ENCODE measurements around a stretch of chr9.

GRCh38 chr9:133358079-133358702 is 1.8 kb downstream of the SURF2 start:
- RAMPAGE, long total RNA = no peak
- RRBS = no CpG with 5 or more reads among the region's 14 CpGs

DNA sequence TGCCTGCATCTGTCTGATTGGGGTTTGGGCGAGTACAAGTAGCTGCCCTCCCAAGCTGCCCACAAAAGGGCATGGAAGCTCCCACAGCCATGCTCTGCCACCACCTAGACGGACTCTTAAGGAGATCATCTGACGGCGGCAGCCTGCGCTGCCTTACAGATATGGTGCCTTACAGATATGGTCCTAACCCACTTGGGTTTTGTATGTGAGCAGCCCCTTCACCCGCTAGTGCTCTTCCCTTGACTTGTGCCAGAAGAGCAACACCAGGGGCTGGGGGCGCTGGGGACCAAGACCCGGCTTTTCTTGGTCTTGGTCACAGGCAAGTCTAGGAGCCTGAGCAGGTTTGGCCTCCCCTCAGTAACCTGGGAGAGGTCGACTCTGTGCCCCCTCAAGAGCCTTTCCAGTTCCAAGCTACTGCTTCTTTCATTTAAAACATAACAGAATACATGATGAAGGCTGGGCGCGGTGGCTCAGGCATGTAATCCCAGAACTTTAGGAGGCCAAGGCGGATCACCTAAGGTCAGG is 2.9 kb downstream of the SURF4 start:
- RAMPAGE, long total RNA = no peak
- RRBS = no CpG with 5 or more reads among the region's 12 CpGs

DNA sequence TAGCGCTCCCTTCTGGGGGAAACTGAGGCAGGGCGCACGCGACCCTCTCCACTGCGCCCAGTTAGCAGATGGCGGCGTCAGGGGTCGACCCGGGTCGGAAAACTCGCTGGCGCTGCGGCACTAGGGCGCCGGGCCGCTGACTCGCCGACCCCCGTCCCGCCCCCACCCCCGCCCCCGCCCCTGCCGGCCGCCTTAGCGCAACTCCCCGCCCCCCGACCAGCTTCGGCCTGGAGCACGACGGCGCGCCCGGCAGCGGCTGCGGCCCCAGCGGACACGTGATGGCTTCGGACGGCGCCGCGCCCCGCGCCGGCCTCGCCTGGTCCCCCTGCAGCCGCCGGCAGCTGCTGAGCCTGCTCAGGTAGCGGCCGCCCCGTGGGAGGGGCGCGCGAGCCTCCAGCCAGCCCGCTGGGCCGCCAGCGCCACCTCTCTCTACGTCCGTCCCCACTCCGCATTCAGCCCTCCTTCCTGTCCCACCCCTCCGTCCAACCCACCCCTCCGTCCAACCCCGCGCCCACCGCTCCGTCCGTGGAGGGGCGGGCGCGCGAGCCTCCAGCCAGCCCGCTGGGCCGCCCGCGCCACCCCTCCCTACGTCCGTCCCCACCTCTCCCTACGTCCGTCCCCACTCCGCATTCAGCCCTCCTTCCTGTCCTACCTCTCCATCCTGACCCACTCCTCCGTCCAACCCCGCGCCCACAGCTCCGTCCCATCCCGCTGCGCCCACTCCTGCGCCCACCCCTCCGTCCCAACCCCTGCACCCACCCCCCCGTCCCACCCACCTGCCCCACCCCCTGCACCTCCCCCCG is 6.4 kb downstream of the ADAMTS13 start:
- RAMPAGE, long total RNA = no peak
- RRBS = 1% methylated on average over 35 of the region's 90 CpGs

DNA sequence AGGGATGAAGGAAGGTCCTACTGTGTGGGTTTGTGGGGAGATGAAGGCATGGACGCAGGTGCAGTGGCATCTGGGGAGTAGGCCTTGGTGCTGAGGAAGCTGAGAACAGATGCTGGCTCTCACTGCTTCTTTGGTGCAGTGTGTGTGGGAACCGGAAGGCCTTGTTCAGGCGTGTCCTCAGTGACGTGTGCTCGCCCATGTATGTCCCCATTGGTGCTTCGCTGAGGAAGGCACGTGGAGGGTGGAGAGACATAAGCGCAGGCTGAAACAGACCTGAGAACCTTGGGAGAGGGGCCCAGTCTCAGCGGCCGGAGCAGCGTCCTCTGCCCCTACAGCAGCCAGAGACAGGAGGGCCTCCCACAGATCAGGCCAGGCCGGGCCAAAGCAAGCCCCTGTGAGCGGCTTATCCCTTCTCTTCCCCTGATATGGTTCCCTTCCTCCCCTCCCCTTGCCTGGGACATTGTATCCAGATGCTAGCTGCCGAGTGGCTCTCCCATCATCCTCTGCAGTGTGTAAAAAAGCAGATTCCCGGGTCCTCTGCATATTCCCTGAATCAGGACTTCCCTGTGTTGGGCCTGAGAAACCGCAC is 18.8 kb upstream of the CACFD1 start:
- RAMPAGE, long total RNA = no peak
- RRBS = 76% methylated on average over 3 of the region's 16 CpGs

GRCh38 chr9:133539072-133539884 is 4.8 kb downstream of the ADAMTSL2 start:
- RAMPAGE, long total RNA = no peak
- RRBS = 8% methylated on average over 14 of the region's 47 CpGs

DNA sequence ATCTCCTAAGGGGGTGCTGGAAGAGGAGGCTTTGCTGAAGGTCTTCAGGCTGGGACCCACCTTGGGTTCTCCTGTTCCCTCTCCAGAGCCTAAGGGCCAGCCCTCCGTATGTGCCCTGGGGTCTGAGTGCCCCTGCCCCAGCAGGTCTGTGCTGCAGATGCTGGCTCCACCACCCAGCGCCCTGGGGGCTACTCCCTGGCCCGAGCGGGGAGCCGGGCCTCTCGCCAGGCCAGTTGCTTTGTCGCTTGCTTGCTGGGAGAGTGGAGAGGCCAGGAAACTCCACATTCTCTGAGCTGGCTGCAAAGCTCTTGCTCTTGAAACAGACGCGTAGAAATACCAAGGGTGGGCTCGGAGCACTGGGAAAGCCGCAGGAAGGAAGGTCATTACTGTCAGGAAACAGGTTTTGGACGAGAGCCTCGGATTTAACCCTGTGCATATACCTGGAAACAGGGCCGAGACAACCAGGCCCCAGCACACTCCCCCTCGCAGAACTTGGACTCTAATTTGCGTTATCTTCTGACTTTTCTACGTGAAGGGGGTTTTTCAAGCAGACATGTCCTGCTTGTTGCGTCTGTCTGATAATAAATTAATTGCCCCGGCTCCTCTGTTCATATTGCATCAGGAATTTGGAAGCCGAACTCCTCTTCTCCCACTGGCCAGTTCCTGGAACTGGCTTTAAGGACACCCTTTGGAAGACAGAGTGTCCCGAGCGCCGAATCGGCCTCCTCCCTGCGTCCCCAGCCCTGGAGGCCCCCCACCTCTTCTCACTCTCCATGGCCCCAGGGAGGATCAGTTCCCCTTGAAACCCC is 11.1 kb downstream of the ADAMTSL2 start:
- RAMPAGE, long total RNA = no peak
- RRBS = no CpG with 5 or more reads among the region's 25 CpGs

DNA sequence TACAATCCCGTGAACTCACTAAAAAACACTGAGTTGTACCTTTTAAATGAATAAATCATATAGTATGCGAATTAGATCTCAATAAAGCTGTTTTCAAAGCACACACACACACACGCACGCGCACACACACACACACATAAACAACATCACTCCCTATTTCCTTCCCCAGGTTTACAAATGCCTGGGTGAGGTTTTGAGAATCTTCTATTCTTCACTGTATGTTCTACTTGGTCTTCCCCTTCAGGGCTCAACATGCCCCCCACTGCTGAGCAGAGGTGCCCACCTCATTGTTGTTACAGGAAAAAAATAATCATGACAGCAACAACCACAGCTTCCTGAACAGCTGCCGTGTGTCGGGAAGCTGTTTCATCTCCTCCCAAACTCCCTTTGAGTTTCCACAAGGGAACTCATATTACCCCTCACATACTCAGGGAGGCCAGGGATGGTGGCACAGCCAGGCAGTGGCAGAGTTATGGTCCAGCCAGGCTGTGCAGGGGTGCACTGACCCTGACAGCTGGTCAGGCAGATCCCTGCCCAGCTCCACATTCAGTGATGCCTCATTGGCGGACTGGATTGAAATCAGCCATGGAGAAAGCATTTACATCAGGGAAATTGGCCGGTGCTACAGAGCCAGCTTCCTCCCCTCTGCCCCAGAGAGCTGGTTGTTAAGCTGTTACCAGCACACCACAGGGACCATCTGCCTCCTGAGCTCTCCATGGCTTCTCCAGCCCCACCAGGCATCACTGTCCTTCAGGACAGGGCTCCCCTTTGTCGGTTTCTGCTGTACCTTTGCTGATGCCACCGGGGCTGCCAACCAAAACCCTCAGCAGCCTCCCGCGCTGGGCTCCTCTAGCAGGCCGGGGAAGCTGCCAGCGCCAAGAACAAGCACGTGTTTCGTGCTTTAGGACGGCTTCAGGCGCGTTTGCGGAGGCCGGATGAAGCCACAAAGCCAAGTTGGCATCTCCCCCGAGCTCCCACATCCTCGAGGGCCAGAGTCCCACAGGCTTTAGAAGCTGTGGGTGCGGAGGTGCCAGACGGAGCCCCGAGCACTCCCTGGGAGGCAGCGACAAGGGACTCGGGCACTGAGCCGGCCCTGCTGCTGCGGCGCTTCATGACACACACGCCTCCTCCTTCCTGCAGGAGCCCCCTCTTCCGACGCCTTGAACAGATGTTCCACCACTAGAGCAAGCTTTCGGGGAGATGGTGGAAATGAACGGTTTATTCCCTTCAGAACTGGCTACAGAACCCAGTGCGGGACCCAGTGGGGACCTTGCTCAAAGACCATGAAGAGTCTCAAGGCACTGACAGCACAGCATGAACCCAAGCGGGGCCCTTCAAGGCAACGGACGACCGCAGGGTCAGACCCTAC is 37.1 kb downstream of the SARDH start:
- RAMPAGE, long total RNA = no peak
- RRBS = 96% methylated on average over 11 of the region's 42 CpGs

GRCh38 chr9:133731738-133732317 is 6.3 kb downstream of the SARDH start:
- RAMPAGE, long total RNA = no peak
- RRBS = no CpG with 5 or more reads among the region's 16 CpGs

DNA sequence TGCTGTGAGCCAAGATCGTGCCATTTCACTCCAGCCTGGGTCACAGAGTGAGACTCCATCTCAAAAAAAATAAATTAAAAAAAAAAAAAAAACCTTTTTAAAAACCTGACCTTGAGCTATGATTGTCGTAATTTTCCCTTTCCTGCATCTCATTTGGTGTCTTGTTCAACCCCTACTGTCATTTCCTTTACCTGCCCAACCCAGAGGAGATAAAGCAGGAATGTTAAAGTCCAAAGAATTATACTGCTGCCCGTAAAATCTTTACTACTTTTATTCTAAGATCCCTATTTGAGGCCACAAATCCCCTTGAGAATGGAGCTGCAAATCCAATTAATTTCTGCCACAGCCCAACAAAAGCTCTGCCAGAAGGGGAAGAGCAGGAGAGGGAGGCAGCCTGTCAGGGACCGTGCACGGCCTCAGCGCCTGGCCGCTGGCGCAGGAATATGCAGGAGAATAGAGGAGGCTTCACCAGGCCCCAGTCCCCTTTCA is 99.5 kb upstream of the SARDH start:
- RAMPAGE, long total RNA = no peak
- RRBS = no CpG with 5 or more reads among the region's 8 CpGs

GRCh38 chr9:133862369-133863236 is 124.5 kb upstream of the SARDH start:
- RAMPAGE, long total RNA = no peak
- RRBS = no CpG with 5 or more reads among the region's 40 CpGs

- RAMPAGE, long total RNA = no peak
- RRBS = no CpG with 5 or more reads among the region's 6 CpGs
These were observed 126.5 kb downstream of the VAV2 start for GRCh38 chr9:133865366-133866246.

GRCh38 chr9:133934275-133935599 is 57.4 kb downstream of the VAV2 start:
- RAMPAGE, long total RNA = no peak
- RRBS = 50% methylated on average over 5 of the region's 35 CpGs

DNA sequence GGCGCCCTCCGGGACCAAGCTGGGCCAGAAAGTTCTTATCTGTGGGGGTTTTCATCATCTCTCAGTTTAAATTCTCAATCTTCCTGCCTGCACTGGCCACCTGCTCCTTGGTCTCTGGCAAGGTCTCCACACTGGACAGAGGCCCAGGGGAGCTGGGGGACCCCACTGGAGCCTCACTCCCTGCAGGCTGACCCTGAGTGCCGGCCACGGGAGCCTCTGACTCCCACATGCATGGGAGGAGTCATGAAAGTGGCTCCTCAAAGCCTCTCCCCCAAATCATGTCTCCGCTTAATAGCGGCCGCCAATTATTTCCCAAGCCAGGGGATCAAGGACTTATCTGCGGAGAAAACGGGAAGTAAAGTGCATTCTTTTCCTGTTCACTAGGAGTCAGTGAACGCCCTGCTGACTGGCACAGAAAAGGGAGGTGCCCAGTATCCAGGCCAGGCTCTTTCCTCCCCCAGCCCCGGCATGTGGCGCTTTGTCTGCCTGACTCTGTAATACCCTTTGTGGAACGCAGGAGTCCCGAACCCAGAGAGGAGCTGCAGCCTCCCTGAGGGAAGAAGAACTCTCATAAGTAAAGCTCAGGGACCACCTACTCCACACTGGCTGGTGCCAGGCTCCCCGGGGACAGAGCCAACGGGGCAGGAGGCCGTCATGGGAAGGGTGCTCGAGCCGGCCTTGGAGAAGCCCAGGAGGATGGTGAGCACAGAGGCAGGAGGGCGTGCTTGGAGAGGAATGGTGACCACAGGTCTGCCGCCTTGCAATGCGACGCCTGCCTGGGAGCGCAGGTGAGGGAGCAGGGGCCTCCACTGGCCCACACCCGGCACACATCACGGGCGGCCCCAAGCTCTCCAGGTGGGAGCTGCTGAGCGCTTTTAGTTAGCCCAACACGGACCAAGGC is 31.6 kb downstream of the VAV2 start:
- RAMPAGE, long total RNA = no peak
- RRBS = 47% methylated on average over 5 of the region's 29 CpGs

GRCh38 chr9:133974403-133975270 is 17.5 kb downstream of the VAV2 start:
- RAMPAGE, long total RNA = no peak
- RRBS = no CpG with 5 or more reads among the region's 24 CpGs

- RAMPAGE, long total RNA = no peak
- RRBS = no CpG with 5 or more reads among the region's 15 CpGs
These were observed 13.7 kb downstream of the VAV2 start for GRCh38 chr9:133978359-133978980.

DNA sequence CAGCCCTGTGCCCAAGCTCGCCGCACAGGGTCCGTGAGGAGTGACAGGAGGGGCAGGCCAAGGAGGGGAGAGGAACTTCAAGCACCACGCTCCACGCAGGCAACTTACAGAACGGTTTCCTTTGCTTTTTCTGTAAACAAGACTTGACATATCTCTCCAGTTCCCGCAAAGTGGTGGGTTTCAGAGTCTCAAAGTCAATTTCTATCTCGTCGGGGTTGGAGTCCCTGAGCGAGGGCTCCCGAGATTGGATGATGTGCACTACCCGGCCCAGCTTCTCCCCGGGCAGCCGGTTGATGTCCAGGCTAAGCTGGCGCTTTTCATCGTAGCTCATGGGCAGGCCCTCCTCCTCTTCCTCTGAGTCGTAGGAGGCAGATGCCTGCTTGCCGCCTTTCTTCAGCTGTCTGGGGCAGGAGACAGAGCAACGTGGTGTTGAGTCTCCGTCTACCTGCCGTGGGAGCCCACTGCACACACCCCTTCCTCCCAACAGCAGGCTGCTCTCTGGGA is 10.7 kb downstream of the BRD3OS start:
- RAMPAGE, long total RNA = no peak
- RRBS = no CpG with 5 or more reads among the region's 21 CpGs

- RAMPAGE, long total RNA = no peak
- RRBS = no CpG with 5 or more reads among the region's 23 CpGs
These were observed 2.3 kb downstream of the BRD3 start for GRCh38 chr9:134065389-134066051.

DNA sequence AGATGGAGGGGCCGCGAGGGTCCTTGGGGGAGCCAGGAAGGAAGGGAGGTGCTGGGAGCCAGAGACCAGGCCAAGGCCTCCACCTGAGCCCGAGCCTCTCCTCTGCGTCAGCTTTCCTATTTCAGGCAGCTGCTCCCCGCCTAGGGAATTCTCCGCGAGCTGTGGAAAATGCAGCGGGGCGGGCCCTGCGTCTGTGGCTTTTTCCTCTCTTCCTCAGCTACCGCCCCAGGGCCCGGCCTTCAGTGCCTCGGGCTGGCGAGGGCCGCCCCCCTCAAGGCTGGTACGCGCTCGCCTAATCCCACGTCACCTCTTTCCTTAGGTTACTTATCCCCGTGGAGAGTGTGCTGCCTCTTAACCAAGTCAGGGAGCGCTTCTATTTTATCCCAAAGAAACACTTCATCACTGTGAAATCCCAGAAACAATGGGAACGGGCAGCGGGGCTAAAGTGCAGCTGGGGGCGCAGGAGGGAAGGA is 6.5 kb upstream of the WDR5 start:
- RAMPAGE, long total RNA = no peak
- RRBS = no CpG with 5 or more reads among the region's 24 CpGs

- RAMPAGE, long total RNA = no peak
- RRBS = no CpG with 5 or more reads among the region's 5 CpGs
These were observed 45.8 kb downstream of the WDR5 start for GRCh38 chr9:134181800-134182061.

- RAMPAGE, long total RNA = no peak
- RRBS = no CpG with 5 or more reads among the region's 27 CpGs
These were observed 79.1 kb downstream of the WDR5 start for GRCh38 chr9:134214799-134215542.

All from kidney epithelial cell (primary cell).